Foreskin keratinocyte (primary cell): ENCODE data around the genes PCID2 and ADPRHL1.

- RAMPAGE, total RNA, result no peak
These were observed at the start of gene PCID2 for GRCh38 chr13:113208541-113209209. PCID2 (minus strand) TSS chr13:113208669.

GRCh38 chr13:113216173-113217092 is 7.0 kb downstream of the CUL4A start:
- RAMPAGE, total RNA, result no peak

GRCh38 chr13:113230883-113232123 is 21.9 kb downstream of the CUL4A start:
- RAMPAGE, total RNA, result no peak

- RAMPAGE, total RNA, result no peak
These were observed 9.2 kb downstream of the LAMP1 start for GRCh38 chr13:113306203-113306662.

GRCh38 chr13:113453399-113454015 is at the start of gene ADPRHL1:
ADPRHL1 (minus strand) TSS chr13:113453488.
- RAMPAGE, total RNA, result no peak

DNA sequence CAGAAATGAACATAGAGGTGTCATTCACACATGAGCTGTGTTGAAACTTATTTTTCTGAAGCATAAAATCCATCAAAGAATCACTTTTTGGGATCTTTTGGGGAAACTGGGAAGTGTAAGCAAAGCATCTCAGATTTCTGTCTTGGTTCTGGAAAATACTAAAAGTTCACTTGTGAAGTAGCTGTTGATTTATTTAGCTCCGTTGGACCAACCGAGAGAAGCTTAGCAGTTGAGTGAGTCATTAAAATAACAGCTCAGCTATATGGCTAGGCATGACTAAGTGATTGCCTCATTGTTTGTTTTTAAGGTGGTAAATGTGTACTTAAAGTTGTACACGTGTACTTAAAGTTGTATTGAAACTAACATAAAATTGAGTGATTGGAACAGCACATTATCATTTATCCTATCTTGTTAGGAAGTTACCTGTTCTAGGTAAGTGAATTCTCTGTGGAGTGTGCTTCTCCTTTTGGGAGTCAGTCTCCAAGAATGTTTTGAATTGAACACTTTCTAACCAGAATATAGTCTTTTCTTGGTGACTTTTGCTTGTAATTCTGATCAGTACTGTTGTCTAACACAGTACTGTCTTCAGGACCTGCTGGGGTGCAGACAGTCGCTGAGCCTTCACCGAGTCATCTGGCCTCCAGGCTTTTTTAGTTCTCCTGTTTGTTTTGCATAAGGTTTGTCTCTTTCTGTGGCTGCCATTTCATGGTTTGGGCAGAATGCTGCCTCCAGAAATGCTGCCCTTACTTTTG is 2.6 kb downstream of the TMCO3 start:
- RAMPAGE, total RNA, result no peak

DNA sequence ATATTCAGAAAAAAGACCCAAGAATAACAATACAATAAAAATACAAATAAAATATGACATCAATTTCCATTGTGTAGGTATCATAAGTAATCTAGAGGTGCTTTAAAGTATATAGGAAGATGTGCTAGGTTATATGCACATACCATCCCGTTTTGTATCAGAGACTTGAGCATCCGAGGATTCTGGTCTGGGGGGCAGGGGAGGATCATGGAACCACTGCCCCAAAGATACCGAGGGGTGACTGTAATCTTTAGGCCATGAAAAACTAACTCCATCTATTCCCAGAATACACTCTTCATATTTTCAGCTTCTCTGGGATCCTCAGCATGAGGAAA is 10.4 kb downstream of the TMCO3 start:
- RAMPAGE, total RNA, result no peak

- RAMPAGE, total RNA, result no peak
These were observed 37.0 kb upstream of the TFDP1 start for GRCh38 chr13:113547554-113548032.

DNA sequence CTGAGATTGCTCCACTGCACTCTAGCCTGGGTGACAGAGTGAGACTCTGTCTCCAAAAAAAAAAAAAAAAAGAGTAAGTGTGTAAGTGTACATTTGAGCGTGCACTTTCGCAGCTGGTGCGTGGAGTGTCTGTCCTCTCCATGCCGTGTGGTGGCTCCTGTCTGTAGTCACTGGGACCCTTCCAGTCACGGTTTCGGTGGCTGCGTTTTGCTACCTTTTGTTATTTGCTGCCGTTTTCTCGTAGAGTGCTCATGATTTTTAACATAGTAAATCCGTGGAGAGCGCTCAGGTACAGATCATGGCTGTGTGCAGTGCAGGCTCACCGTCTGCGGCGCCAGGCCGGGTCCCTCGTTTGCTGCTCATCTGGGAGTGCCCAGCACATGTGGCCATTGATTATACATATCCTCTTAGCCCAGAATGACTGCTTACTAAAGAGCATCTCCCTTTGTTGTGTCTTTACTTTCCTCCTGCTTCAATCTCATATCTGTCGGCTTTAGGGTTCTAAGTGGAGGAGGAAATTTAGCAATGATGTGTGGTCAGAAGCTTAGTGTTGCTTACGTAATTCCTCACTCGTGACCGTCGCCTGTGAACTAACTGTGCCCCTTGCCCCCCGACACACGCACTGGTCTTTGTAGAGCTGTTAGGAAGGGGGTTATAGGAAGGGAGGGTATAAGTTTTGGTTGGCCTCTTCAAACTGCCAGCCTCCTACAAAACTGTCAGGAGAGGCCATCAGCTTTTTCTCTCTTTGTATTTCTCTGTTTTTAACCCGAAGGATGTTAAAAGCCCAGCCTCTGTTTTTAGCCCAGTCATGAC is 31.8 kb downstream of the TFDP1 start:
- RAMPAGE, total RNA, result no peak

GRCh38 chr13:113774264-113775390 is 15.6 kb downstream of the TMEM255B start:
- RAMPAGE, total RNA, result no peak

- RAMPAGE, total RNA, result no peak
These were observed 45.4 kb downstream of the GAS6 start for GRCh38 chr13:113818414-113818861.

DNA sequence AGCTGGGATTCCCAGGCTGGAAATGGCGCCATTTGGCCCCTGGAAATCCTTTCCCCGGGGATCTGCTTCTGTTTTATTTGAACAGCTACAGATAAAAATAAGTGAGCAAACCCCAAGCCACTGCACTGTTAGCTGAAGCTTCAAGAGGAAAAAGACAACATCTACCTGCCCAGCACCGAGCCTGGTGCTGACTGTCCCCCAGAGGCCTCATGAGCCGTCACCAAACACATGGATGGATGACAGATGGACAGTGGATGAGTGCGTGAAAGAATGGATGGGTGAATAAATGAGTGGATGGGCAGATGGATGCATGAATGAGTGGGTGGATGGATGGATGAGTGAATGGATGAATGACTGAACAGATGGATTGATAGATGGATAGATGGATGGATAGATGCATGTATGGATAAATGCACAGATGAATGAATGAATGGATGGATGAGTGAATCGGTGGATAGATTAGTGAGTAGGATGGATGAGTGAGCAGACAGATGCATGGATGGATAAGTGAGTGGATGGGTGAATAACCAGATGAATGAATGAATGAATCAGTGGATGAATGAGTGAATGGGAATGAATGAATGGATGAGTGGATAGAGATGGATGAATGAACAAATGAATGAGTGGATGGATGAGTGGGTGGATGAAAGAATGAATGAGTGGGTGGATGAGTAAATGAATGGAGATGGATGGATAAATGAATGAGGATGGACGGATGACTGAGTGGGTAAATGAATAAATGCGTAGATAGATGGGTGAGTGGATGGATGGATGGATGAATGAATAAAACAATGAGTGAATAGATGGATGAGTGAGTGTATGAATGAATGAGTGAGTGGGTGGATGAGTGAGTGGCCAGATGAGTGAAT is 13.2 kb downstream of the GAS6 start:
- RAMPAGE, total RNA, result no peak

DNA sequence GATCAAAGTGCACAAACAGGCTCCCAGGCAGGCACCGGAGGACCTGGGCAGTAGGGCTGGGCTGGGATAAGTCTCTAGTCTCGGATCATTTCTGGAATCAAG is 3.6 kb downstream of the GAS6 start:
- RAMPAGE, total RNA, result no peak

- RAMPAGE, total RNA, result no peak
These were observed 24.6 kb upstream of the C13orf46 start for GRCh38 chr13:113998343-113999080.

GRCh38 chr13:114013292-114013772 is 39.5 kb upstream of the C13orf46 start:
- RAMPAGE, total RNA, result no peak

DNA sequence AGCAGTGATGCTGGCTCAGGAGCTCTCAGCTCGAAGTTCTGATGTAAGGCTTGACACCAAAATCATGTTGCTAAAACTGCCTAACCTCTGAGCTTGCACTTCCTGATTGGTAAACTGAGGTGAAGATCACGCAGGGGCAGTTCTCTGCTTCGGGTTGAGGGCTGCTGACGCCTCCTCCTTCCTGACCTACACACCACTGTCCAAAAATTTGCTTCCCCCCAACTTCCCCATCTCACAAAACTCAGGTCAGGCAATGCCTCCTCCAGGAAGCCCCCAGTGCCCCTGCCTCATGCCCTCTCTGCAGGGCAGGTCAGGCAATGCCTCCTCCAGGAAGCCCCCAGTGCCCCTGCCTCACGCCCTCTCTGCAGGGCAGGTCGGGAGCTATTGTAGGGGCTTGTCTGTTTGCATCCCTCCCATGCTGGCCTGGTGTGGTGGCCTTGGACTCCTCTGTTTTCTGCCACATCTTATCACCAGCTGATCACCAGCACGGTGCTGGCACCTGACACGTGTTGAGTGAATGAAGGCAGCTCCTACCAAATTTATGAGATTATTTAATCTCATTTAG is 51.4 kb upstream of the C13orf46 start:
- RAMPAGE, total RNA, result no peak

DNA sequence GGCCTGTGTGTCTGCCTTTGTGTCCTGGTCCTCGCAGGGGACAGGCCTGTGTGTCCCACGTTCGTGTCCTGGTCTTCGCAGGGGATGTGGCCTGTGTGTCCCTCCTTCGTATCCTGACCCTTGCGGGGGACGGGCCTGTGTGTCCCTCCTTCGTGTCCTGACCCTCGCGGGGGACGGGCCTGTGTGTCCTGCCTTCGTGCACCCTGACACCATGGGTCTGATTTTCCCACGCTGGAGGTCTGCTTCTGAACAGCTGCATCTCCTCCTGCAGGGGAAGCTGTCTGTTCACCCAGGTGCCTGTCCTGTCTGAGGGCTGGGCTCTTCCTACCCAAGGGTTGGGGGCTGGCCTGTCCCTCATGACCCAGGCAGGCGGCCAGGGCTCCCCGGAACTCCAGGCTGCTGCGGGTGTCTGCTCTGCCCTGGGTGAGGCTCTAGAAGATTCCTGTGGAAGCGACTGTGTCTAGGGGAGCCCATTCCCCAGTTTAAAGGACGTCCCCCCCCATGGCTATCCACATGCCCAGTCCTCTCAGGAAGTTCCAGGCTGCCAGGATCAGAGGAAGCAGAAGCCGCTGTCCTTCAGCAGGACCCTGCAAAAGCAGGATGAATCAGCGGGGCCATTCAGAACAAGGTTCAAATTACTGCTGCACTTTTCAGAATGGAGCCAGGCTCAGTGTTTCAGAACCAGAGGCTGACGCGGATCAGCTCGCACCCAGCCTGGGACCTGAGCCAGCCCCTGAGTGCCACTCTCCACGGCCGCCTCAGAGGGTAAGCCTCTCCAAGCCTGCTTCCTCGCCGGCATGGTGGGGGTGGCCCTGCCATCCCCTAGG is 25.0 kb downstream of the RASA3 start:
- RAMPAGE, total RNA, result no peak

GRCh38 chr13:114122129-114122675 is 10.2 kb downstream of the RASA3 start:
- RAMPAGE, total RNA, result no peak

GRCh38 chr13:114148151-114149155 is 16.0 kb upstream of the RASA3 start:
- RAMPAGE, total RNA, result no peak

DNA sequence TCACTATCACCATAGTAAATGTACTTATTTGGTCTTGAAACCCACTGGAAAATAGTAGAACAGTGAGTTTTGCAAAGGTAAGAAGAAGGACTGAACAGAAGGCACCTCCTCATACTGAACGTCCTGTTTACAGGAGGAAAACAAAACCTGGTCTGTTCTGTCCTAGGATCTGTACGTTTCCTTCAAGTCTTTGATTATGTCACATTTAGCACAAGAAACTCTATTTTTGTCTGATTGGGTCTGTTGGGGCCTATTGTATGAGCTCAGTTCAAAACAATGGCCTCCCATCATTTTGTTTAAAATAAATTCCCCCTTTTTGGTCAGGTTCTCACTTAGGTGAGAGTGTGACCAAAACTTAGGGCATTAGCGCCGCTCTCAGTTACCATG is 11.2 kb upstream of the CFAP97D2 start:
- RAMPAGE, total RNA, result no peak